SJCRH30 (cell line): ENCODE measurements around the genes ZNF564, TNPO2 and LYL1.

DNA sequence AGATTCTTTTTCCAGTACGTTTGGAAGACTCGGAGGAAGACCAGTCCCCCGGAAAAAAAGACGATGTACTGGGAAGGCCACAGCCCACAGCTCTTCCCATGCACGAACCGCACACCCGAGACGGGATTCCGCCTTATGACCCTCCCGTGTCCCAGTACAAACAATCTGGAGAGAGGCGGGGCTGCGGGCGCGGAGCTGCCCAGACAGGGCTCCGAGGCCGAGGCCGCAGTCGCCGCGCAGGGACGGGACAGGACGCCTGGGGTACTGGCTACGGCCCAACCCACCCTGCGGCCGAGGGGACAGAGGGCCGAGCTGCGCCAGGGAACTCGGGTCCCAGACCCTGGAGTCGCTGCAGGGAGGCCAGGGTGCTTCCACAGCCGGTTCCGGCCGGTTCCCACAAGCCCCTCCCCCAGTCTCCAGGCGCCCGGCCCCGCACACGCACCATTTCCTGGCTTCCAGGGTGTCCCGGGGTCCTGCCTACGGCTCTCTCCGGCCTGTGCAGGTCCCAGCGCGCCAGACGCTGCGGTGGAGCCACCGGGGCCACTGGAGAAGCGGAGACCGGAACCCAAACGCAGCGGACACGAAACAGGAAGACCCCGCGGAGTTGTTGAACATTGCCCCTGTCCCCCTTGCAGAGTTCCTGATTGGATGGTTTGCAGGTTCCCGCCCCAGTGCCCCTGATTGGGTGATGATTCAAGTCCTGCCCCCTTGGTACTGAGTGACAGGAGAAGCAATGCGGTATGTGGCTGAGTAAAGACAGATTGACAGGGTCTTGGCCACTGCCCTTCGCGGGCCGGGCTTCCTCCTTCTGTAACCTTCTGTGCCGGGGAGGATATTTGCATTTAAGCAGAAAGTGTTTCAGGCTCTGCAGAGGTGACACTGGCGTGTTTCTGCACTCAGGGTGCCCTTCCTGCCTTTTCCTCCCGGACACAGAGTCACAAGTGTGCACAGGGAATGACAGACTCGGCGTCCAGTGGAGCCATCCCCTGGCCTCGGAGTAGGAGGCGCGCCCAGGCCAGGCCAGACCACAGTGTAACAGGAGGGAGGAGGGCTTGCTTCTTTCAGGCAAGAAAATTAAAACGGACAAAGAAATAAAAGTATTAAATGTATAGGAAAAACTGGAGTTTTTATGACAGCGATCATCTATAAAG is at the start of gene ZNF564:
ZNF564 (minus strand) TSS at position 595 of the 1,151 bp plus-strand sequence.
- RAMPAGE, long total RNA, result no peak

DNA sequence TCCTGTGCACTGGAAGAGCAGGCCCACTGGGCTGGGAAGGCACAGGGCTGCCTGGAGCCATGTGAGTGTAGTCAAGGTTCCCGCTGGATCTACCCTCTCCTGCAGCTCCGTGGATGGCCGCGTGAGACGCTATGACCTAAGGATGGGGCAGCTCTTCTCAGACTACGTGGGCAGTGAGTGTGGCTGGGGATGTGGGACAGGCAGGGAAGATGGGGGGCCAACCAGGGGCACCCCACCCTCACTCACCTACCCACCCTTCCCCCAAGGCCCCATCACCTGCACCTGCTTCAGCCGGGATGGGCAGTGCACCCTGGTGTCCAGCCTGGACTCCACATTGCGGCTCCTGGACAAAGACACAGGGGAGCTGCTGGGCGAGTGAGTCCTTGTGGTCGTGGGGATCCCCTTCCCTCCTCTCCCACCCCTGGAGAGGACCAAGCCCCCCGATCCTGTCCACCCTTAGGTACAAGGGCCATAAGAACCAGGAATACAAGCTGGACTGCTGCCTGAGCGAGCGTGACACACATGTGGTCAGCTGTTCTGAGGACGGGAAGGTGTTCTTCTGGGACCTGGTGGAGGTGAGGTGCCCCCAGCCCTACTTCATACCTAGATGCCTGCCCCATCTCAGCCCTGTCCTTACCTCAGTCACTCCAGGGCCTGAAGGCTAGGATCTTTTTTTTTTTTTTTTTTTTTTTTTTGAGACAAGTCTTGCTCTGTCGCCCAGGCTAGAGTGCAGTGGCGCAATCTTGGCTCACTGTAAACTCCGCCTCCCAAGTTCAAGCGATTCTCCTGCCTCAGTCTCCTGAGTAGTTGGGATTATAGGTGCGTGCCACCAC is 3.7 kb upstream of the WDR83OS start:
- RAMPAGE, long total RNA, result no peak

DNA sequence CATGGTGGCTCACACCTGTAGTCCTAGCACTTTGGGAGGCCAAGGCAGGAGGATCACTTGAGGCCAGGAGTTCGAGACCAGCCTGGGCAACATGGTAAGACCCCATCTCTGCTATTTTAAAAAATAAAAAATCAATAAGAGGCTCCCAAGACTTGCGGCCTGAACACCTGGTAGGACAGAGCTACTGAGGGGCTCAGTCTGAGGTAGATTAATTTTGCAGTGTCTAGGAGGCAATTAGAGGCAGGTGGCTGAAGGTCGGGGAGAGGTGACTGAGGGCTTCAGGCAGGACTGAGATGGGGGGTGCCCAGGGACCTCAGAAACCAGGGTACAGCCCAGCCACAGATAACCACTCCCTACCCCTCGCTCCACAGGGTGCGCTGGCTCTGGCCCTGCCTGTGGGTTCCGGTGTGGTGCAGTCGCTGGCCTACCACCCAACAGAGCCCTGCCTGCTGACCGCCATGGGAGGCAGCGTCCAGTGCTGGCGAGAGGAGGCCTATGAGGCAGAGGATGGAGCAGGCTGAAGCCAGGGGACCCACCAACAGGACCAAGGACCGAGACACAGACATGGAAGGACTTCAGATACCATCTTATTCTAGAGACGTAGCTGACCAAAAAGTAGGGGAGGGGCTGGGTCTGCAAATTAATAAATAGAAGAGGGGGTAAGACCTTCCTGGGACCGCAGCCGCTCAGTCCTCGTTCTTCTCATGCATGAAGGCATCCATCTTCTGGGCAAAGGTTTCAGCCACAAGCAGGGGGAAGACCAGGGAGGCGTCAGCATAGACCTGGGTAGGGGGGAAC is 6.1 kb upstream of the WDR83OS start:
- RAMPAGE, long total RNA, result no peak

- RAMPAGE, long total RNA, result no peak
These were observed 513 bp downstream of the DHPS start for GRCh38 chr19:12681033-12681701.

- RAMPAGE, long total RNA, result no peak
These were observed 2.5 kb upstream of the FBXW9 start for GRCh38 chr19:12698950-12699349.

DNA sequence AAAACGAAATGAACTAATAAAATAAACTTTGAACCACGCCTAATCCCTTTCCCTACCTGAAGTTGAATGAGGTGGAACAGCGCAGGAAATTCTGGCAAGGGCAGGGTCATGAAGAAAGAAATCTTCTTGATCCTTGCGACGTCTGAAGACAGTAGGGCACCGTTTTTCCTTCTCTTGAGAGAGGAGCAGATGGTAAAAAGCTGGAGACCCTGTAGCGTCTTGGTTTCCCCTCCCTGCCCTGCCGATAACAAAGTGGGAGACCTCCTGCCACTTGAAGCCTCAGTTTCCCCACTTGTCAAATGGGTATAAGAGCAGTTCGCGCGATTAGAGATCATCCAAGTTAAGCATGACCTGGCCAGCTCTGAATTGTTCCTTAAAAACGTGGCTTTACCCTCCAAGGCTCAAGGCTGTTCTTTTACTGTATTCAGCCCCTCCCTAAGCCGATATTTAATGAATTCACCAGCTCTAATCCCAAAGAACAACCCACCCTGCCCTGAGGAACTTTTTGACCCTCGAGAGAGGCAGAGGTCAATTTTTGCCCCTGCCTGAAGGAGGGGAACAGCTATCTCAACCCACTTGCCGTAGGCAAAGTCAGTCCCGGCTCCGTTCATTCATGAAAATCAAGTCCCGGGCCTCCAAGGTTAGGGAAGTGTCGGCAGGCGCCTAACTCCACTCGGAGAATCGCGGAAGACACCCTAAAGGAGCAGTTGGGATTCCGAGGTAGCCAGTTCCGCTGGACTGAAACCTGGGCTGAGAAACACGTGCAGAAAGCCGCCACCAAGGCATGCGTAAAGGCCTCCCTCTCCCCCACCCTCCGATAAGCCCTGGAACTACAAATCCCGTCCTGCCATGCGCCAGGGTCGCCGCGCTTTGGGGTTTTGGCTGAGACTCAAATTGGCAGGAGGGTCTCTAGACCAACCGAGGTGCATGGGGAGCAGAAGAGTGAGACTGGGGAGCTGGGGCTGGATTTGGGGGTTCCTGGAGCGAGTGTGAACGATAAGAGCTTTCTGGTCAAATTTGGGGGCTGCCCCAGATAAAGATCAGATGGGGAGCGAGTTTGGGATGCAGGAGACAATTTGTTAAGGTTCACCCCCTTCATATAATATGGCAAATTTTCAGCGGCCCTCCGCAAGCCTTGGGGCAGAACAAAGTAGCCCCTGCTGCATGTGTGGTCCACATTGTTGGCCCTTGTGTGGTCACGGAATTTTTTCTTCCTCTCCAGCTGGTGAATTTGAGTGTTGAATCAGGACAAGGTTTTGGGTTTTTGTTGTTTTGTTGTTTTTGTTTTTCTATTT is at the start of gene TNPO2:
TNPO2 (minus strand) TSS at position 740 of the 1,295 bp plus-strand sequence.
- RAMPAGE, long total RNA, result no peak

GRCh38 chr19:12769514-12770161 is 5.7 kb downstream of the HOOK2 start:
- RAMPAGE, long total RNA, result no peak

DNA sequence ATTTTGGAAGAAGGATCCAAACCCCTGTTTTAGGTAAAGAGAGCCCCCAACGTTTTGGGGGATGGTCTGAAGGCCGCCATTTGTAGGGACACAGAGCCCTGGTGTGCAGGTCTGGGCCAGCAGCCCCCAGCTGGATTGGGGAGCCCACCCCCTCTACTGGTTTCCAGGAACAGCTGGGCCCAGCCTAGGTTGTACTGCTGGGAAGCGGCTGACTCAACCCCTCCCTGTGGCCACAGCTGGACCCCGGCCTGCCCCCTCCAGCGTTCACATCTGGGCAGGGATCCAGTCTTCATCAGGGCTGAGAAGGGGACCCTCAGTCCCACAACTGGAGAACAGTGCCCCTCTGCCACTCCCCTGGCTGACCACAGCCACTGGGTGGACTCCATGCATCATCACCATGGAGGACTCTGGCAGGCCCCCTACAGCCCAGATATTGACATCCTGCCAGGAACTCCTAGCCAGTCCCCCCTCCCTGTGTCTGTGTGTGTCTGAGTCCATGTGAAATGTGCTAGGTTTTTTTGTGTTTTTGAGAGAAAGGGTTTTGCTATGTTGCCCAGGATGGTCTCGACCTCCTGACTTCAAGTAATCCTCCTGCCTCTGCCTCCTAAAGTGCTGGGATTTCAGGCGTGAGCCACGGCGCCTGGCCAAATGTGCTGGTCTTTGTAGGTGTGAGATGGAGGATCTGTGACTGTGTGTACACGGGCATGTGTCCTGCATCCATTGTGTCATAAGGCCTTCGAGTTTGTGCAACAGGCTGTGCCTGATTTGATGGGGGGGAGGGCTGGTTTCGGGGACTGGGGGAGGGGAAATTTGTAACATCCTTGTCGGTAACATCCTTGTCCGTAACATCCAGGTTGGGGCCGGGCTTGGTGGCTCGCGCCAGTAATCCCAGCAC is 3.9 kb upstream of the HOOK2 start:
- RAMPAGE, long total RNA, result no peak

- RAMPAGE, long total RNA, result no peak
These were observed 5.0 kb upstream of the JUNB start for GRCh38 chr19:12786064-12786870.

GRCh38 chr19:12791875-12792795 is 849 bp downstream of the JUNB start:
- RAMPAGE, long total RNA, result no peak

GRCh38 chr19:12793003-12793178 is 1.6 kb downstream of the JUNB start:
- RAMPAGE, long total RNA, result no peak

GRCh38 chr19:12793179-12793335 is 1.8 kb downstream of the JUNB start:
- RAMPAGE, long total RNA, result no peak

GRCh38 chr19:13016503-13016977 is 21.3 kb downstream of the NFIX start:
- RAMPAGE, long total RNA, result no peak

DNA sequence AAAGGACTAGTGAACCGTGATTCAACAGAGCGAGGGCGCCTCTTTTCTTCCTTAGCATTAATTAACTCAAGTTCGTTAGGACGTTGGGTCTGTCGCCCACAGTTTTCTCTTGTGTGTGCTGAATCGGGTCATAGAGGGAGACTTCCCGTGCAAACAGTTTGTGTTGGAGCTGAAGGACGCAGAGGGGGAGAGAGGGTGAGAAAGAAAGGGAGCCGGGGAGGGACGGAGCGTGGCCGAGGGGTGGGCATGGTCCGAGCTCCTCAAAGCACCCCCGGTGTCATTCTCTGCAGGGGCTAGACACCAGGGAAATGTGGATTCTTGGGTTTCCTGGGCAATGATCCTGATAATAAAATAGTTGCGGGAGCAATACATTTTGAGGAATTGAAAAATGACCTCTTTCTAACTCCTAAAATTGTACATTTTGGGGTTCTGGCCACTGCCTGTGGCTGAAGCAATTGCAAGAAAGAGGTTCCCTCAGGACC is 21.7 kb downstream of the NFIX start:
- RAMPAGE, long total RNA, result no peak

- RAMPAGE, long total RNA, result no peak
These were observed 22.9 kb downstream of the NFIX start for GRCh38 chr19:13017637-13019019.

- RAMPAGE, long total RNA, result no peak
These were observed 43.7 kb downstream of the LYL1 start for GRCh38 chr19:13058835-13059382.

- RAMPAGE, long total RNA, result no peak
These were observed at the start of gene LYL1 for GRCh38 chr19:13102201-13103239. LYL1 (minus strand) TSS chr19:13102858.

- RAMPAGE, long total RNA, result no peak
These were observed 1.8 kb upstream of the LYL1 start for GRCh38 chr19:13104120-13105162.

DNA sequence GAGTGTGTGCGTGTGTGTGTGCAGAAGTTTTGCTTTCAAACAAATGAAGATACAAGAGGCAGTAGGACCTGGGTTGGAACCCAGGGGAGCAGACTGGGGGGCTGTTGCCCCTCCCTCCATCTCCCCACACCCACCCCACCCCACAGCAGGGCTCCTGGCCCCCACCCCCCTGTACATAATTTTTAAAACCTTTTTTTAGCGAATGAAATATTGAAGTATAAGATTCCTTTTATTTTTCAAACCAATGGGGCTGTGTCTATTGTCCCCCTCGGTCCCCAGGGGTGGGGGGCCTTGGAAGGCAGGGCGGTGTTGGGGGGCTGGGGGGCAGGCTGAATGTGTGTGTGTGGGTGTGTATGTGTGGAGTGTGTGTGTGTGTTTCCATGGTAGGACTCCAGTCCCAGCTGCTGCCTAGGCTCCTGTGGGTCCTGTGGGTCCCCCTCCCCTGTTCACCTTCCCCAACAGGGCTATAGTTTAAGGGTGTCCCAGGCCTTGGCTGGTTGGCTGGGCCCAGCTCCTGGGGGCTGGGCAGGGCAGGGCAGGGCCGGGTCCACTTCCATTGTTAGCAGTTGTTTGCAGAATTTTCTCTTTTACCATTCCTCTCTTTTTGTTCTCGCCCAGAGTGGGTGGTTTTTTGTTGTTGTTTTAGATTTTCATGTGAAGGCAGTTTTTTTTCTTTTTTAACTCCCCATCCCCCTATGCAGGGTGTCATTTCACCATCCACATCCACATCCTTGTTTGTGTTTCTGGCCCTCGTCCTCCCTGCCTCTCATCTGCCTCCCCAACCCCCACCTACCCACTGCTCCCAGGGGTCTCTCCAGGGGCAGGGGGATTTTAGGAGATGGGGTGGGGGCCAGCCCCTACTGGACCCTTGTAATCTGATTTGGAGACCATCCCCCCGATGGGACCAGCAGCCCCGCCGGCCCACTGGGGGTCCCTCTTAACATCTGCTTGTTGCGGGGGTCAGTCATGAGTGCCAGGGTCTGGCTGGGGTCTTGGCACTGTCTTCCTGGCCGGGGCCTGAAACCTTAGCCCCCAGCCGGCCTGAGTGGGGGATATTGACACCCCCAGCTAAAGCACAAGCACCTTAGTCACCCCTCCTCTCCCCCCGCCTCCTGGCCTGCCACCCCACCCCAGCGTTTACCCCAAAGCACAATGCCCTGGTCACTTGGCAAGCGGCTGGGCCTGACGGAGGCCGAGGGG is 10.6 kb downstream of the STX10 start:
- RAMPAGE, long total RNA, result no peak

- RAMPAGE, long total RNA, result no peak
These were observed 3.9 kb downstream of the IER2 start for GRCh38 chr19:13153812-13154717.